Glomerular endothelial cell (primary cell): ENCODE measurements around a stretch of chr17.

DNA sequence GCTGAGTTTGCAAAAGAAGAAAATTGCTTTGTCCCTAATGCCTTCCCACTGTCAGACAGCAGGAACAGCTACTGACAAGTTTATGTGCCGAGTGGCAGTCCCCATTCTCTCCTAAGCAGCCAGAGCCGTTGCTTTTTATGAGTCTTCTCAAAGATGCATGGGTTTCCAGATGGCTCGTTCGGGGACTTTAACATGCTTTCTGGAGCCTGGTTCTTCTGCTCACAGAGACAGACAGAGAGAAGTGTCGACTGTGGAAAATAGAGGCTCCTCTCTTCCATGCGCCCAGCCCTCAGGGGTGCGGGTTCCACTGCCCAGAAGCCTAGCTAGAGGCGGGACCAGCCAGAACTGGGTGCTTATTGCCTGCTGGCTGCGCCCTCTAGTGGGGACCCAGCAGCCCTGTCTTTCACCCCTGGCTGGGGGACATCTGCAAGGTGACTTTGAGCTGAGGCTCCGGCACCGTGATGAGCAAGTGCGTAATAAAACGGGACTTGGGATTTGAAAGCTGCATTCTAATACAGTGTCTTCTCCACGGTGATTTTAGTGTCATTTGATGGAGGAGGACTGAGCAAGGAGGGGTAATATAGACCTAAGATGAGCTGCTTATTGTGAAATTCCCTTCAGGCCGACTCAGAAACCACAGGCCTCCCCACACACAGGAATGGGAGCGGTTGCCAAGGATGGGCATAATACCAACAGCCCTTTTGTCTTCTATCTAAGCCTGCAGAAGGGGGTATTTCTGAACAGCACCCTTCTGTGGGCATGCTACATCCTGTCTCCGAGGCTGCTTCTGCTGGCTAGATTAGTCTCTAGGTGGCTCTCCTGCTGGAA, 73.2 kb downstream of the CCDC182 start:
- RAMPAGE, long total RNA = no peak

GRCh38 chr17:57723583-57724548, 21.2 kb downstream of the CCDC182 start:
- RAMPAGE, long total RNA = no peak

- RAMPAGE, long total RNA = no peak
These were observed 15.5 kb downstream of the MRPS23 start for GRCh38 chr17:57834166-57834855.

DNA sequence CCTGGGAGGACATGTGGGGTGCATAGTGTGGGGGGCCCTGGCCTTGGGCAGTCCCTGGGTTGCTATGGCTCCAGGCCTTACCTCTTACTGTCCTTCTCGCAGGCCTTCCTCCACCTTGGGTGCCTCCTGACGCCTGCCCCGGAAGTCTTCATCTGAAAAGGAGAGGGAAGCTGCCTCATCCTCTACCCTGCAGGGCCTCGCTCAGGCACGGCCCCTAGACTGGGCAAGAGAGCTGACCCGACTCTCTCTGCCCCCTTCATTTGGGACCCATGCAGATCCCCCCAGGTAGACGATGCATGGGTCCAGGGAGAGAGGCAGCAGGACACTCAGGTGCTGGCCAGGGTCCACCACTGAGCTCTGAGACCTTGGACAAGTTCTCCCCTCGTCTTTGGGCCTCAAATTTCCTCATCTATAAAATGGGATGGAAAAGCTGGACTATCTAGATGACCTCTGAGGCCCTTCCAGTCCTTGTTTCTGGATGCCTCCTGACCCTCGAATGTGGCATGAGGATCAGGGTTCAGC, 16.6 kb upstream of the MRPS23 start:
- RAMPAGE, long total RNA = no peak

- RAMPAGE, long total RNA = no peak
These were observed 39.8 kb downstream of the CUEDC1 start for GRCh38 chr17:57915155-57916048.

GRCh38 chr17:57942006-57942232, 13.3 kb downstream of the CUEDC1 start:
- RAMPAGE, long total RNA = no peak

- RAMPAGE, long total RNA = no peak
These were observed 570 bp upstream of the CUEDC1 start for GRCh38 chr17:57955526-57956438.

- RAMPAGE, long total RNA = no peak
These were observed 2.6 kb upstream of the VEZF1 start for GRCh38 chr17:57990579-57991136.

- RAMPAGE, long total RNA = no peak
These were observed 7.3 kb downstream of the SRSF1 start for GRCh38 chr17:57999314-58000521.

- RAMPAGE, long total RNA = no peak
These were observed 636 bp downstream of the DYNLL2 start for GRCh38 chr17:58083764-58084345.

GRCh38 chr17:58091610-58092401, 8.6 kb downstream of the DYNLL2 start:
- RAMPAGE, long total RNA = no peak

GRCh38 chr17:58152830-58153618, 4.8 kb downstream of the OR4D1 start:
- RAMPAGE, long total RNA = no peak

GRCh38 chr17:58284354-58285148, 3.8 kb upstream of the MPO start:
- RAMPAGE, long total RNA = no peak

GRCh38 chr17:58308493-58308864, 20.1 kb downstream of the TSPOAP1 start:
- RAMPAGE, long total RNA = no peak

DNA sequence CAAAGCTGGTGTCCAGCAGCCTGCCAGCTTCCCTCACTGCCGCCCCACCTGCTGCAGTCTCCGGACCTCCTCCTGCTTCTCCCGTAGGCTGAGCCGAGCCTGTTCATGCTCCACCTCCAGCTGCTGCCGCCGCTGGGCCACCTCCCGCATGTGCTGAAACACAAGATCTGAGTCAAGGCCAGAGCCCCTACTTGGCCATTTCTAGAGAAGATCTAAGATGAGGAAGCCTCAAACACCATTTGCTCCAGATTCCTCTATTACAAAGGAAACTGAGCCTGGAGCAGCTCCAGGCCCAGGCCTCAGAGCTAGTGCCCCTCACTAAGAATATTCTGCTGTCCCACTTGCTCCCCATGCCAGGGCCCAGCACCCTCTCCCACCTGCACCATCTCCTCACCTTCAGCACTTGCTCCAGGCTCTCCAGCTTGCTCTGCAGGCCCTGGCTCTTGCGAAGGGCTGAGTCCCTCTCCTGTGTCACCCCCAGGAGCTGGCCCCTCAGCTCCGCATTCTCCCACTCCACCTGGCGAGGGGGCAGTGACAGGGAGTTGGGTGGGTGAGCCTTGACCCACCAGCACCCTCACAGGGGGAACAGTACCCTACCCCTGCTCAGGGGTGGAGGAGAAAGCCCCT, 6.2 kb downstream of the TSPOAP1 start:
- RAMPAGE, long total RNA = no peak

GRCh38 chr17:58324683-58325714, 3.6 kb downstream of the TSPOAP1 start:
- RAMPAGE, long total RNA = no peak

DNA sequence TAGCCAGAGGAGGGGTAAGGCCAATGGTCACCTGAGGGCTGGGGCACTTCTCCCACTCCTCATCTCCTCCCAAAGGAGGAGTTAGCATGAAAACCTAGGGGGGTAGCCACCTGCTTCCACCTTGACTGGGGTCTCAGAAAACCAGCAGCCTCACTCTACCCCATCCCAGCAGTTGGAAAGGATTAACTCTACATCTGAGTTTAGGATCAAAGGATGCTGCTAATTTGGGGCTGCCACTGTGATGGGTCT, 3.0 kb downstream of the TSPOAP1 start:
- RAMPAGE, long total RNA = no peak

- RAMPAGE, long total RNA = no peak
These were observed 9.5 kb upstream of the TSPOAP1 start for GRCh38 chr17:58337902-58338589.

DNA sequence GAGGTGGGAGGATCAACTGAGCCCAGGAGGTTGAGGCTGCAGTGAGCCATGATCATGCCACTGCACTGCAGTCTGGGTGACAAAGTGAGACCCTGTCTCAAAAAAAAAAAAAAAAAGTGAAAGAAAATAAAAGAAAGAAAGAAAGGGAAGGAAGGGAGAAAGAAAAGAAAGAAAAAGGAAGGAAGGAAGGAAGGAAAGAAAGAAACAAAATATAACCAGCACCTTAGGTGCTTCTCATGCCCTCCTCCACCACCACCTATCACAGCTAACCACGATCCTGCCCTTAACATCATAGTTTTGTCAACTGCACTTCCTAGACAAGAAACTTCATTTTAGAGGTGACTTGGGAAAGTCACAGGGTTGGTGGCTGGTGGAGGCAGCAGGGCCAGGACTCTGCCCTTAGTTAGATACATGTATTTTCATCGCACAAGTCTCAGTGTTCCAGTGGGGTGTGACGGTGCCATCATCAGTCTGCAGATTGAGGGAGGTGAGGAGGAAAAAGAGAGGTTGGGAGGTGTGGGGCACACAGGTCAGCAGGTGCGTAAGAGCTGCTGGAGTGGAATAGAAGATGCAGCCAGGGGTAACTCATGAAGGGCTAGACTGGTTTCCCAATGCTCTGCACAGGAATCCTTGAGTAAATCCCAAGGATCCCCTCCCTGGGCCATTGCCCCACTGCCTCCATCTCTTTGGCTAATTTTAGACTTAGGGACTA, 10.0 kb downstream of the SUPT4H1 start:
- RAMPAGE, long total RNA = no peak

GRCh38 chr17:58382765-58383197, 30.8 kb upstream of the SUPT4H1 start:
- RAMPAGE, long total RNA = no peak